NT2/D1 (cell line): ENCODE measurements around a stretch of chr4.

GRCh38 chr4:151174778-151175746 is 75.6 kb downstream of the RPS3A start:
- RRBS, 2 experiments: no CpG with 5 or more reads among the region's 16 CpGs

- RRBS, 2 experiments: no CpG with 5 or more reads among the region's 12 CpGs
Measured at GRCh38 chr4:151204797-151205853, 71.8 kb upstream of the PRSS48 start.

GRCh38 chr4:151251638-151252795 is 24.9 kb upstream of the PRSS48 start:
- RRBS, 2 experiments: no CpG with 5 or more reads among the region's 3 CpGs

- RRBS, 2 experiments: no CpG with 5 or more reads among the region's 1 CpG
Measured at GRCh38 chr4:151331535-151332098, 6.2 kb upstream of the SH3D19 start.

DNA sequence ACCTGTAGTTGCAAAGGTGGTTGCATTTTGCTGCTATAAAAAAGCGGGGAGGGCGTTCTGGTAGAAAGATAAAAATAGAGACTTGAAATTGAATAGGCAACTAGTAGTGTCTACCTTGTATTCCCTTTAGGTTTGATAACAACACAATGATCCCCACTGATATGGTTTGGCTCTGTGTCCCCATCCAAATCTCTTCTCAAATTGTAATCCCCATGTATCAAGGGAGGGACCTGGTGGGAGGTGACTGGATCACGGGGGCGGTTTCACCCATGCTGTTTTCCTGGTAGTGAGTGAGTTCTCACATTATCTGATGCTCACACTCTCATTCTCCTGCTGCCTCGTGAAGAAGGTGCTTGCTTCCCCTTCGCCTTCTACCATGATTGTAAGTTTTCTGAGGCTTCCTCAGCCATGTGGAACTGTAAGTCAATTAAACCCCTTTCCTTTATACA is 6.5 kb upstream of the FHIP1A start:
- RRBS, 2 experiments: no CpG with 5 or more reads among the region's 6 CpGs

DNA sequence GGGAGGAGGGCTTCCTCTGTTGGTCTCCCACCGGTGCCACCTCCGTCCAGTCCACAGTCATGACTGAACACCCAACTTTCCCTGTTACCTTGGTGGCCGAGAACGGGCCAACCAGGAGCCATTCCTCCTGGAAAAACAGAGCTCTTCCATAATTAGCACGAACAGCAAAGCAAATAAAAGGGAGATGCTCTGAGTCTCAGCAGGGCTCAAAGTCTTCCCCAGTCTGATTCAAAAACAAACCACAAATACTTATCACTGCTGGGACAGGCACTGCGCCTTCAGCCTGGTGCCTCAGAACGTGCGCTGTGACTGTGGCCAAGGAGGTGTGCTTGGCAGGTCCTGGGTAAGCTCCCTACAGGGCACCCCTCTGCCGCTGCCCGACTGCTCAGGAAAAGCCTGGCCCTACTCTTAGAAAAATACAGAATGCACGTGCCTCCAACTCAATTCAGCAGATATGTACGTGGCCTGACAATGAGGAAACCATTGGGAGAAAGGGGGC is 87.0 kb downstream of the GATB start:
- RRBS, 2 experiments: no CpG with 5 or more reads among the region's 12 CpGs

DNA sequence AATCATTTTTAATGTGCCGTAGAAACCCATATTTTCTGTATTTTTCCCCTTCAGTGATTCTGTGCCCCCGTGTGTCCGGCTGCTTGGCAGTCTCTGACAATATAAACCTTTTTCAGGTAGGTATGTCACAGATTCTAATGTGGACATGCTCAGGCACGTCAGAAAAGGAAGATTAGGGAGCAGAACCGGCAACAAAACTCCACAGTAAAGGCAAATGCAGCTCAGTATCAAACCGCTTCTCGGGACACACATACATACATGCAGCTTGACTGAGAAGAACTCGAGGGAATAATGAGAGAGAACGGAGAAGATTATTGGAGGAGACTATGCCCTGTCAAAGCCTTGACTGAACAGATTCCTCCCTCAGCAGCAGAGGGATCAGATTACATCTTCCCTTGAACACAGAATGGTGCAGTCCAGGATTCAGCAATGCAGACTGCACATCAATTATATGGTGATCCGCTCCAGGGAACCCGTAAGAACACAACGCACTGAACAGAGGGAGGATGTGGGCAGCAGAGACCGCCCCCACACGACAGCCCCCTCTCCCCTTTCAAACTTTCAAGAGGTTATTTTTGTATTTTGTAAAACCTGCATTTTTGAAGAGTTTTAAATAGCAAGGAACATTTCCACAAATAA is 183.3 kb downstream of the FBXW7 start:
- RRBS, 2 experiments: 88% methylated on average over 3 of the region's 14 CpGs; no CpG with 5 or more reads in 1 of the 2 experiments

DNA sequence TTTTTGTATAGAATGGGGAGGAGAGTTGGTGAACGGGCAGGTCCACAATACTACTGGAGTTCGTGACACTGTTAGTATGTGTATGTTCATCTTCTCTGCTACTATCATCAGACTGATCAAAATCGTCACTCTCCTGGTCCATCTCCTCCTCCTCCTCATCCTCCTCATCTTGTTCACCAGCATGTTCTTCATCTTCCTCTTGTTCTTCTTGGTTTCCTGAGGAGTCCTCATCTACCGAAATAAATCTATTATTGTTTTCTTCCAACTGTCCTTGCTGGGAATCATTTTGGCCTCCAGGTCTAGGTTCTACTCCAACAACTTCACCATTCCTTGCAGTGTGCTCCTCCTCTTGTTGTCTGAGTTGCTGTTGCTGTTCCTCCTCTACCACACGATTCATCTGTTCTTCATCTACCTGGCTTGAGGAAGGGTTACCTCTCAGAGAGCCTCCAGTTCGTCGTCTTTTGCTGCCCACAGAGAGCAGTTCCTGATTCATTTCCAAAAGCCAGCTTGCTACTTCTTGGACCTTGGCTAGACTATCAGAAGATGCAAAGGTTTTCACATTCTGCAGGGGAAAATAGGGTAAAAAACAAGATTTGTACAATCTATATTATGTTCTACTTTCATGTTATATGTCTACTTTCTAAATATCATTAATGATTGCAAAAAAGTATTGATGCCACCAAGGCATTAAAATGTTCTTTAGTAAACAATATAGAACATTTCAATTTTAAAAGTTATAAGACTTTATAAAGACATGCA is 124.4 kb downstream of the FBXW7 start:
- RRBS, 2 experiments: no CpG with 5 or more reads among the region's 7 CpGs

- RRBS, 2 experiments: no CpG with 5 or more reads among the region's 1 CpG
Measured at GRCh38 chr4:152507203-152507402, 28.8 kb downstream of the FBXW7 start.

DNA sequence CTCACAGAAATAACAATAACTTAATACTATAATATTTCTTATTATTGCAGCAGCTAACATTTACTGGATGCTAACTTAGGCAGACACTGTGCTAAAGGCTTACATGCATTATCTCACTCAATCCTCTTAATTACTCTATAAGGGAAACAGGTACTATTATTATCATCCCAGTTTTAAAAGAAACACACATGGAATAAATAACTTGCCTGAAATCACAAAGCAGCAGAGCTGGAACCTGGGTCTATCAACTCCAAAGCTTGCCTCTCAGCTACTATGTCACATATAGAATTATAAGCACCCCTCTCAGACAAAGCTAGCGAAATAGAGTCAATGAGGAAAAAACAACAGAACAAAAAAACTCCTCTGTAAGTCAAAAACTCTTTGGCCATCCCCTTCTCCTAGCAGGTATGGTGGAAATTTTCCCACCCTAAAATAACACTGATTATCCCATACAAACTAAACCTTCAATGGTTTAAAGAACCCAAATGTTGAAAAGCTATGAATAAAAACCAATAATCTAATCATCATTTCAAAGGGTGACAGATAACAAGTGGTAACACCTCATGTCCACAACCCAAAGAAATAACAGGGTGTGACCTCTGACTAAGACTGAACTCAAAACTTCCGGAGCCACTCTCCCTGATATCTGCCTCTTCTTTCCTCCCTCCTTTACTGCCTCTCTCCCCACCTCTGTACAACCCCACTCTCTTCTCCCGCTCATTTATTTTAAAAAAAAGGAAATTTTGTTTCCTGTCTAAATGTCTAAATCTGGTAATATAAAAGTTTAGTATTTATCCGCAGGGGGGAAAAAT is 11.7 kb downstream of the FBXW7 start:
- RRBS, 2 experiments: no CpG with 5 or more reads among the region's 4 CpGs

GRCh38 chr4:152531103-152531985 is 4.5 kb downstream of the FBXW7 start:
- RRBS, 2 experiments: no CpG with 5 or more reads among the region's 4 CpGs

DNA sequence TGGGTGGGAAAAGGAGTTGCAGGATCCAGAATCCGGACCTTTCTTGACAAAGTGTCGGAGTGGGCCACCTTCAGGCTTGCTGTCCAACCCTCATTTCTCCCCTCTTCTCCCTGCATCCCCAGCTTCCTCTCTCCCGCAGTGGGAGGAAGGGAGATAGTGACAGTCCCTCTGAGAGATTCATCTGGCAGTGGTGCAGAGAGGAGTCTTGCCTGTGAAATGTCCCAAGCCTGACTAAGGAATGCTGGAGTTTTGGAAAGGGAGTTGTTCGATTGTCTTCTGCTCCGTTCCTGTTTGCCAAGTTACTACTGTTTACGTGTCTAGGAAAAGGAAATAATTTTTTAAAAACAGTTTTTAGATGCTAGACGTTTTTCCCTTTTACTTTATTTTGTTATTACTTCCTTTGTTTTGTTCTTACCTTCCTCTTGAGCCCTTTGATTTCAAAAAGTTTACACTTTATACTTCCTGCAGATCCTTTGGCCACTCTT is 784 bp downstream of the ARFIP1 start:
- RRBS, 2 experiments: 2 to 7% methylated on average over 1 of the region's 7 CpGs

- RRBS, 2 experiments: no CpG with 5 or more reads among the region's 7 CpGs
Measured at GRCh38 chr4:152985718-152986091, 49.6 kb downstream of the FHDC1 start.

GRCh38 chr4:153205633-153206387 is 1.6 kb downstream of the TRIM2 start:
- RRBS, 2 experiments: no CpG with 5 or more reads among the region's 7 CpGs

DNA sequence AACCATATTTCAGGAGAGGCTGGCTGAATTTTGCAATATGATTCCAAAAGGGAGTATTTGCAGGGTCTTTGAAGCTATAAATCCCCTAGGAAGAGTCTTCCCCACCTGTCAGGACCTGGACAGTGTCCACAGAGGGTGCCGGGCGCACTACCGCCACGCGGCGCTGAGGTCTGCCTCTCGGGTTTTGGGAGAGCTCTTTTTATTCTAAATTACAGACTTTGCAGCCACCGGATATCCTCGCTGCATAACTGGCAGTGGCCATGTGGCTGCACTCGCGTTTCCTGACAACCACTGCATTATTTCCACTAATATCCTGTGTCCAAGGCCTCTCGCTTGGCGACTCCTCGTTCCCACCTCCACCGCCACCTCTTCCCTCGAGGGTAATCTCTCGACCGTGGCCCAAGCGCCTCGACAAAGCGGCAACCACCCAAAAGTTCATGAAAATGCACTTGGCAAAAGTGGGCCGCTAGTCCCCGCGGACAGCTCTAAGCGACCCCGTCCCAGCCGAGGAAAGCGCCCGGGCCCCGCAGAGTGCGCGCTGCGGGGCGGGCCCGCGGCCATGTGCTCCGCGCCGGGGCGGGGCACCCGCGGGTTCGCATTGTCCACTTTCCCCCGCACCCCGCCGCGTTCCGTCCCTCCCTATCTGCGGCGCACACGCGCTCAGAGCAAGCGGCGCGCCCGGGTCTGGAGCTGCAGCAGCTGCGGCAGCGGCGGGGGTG is 457 bp upstream of the TMEM131L start:
- RRBS, 2 experiments: 3 to 9% methylated on average over 18 to 30 of the region's 59 CpGs

- RRBS, 2 experiments: no CpG with 5 or more reads among the region's 7 CpGs
Measured at GRCh38 chr4:153518054-153518387, 51.9 kb downstream of the TMEM131L start.

GRCh38 chr4:153521889-153522718 is 55.9 kb downstream of the TMEM131L start:
- RRBS, 2 experiments: no CpG with 5 or more reads among the region's 16 CpGs

- RRBS, 2 experiments: no CpG with 5 or more reads among the region's 3 CpGs
Measured at GRCh38 chr4:153529570-153530011, 63.4 kb downstream of the TMEM131L start.

- RRBS, 2 experiments: 0% methylated on average over 7 of the region's 35 CpGs; no CpG with 5 or more reads in 1 of the 2 experiments
Measured at GRCh38 chr4:153759077-153759804, 583 bp downstream of the RNF175 start.

- RRBS, 2 experiments: no CpG with 5 or more reads among the region's 25 CpGs
Measured at GRCh38 chr4:154549583-154550260, 478 bp downstream of the PLRG1 start.